Measurements from ENCODE around the gene CYBRD1.

DNA sequence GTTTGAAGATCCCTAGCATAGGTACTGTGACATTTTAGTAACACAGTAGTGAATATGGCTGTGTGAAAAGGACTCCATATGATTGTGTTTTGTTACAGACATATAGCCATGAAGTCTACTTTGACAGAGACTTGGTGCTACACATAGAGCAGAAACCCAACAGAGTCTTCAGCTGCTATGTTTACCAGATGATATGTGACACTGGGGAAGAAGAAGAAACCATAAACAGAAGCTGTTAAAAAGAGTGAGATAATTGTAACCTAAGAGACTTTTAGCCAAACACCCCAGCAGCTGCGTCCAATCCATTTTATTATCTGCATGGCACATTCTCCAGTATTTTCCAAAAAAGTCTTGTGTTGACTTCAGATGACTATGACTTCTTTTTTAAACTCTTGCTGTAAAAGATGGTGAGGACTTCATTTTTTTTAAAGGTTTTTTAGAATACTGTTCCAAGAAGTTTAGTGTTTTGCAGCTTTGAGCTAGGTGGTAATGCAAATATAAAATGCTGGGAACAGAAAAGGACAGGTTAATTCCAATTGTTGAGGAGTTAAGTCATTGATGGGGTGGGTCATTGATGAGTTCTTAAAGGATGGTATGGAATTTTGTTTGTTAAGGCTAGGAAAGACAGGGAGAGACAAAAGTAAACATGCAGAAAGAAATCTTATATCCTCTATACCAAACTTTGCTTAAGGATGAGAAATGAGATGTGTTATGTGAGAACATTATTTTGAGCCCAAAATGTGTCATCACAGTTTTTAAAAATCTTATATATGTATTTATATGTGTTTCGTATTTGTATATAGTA lies 41.2 kb upstream of the CYBRD1 start:
- PRO-cap: no peak

DNA sequence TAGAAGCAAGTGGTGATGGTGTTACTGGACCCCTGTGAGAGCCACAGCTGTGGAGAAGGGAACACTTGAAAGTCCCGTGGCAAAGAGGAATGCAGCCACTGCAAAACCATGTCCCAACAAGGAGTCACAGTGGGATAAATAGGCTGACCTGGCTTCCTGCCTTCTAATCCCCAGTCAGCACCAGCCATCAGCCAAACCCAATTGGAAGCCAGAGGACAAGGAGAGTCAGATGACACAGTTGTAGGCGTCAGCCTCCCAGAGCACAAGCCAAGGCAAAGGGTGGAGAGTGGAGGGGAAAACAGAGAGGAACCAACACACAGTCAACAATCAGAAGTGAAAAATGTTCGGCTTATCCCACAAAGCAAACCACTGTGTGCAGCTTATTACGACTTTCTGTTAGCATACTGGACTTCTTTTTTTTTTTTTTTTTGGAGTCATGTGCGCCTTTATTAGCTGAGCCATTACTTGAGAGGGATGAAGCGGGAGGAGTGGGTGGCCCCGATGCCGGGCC lies 5.4 kb upstream of the CYBRD1 start:
- PRO-cap: no peak

DNA sequence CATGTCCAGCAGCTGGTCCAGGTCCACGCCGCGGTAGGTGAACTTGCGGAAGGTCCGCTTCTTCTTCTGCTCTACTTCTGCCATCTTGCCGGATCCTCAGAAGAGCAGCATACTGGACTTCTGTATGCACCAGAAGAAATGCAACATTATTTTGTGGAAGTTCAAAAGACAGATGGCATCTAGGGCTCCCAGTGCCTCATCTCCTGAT lies 4.7 kb upstream of the CYBRD1 start:
- PRO-cap: no peak

DNA sequence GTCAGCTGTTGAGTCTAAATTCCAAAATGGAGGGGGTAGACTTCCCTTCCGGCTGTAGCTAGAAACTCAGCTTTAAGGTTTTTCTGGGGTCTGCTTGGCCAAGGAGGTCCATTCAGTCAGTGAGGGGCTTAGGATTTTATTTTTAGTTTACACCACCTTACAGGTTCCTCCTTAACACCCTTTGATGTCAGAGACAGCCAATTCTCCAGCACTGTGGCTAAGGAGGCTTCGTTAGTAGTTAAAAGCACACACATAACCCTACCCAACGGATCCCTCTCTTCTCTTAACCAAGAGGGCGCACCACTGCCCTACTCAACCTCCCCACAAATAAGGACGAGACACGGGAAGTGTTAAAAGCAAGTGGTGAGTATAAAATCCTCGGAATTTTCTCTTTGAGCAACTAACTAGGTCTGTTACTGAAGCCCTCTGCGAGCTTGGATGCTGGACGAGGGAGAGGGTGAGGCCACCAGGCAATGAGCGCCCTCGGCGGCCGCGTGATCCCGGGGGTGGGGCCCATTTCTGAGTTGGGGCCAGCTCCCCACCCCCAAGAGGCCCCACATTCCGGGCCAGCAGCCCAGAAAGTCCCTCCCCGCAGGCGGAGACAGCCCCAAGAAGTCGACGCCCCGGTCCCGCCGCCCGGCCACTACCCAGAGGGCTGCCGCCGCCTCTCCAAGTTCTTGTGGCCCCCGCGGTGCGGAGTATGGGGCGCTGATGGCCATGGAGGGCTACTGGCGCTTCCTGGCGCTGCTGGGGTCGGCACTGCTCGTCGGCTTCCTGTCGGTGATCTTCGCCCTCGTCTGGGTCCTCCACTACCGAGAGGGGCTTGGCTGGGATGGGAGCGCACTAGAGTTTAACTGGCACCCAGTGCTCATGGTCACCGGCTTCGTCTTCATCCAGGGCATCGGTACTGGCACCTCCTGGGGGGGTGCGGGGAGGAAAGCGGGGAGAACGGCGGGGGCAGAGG lies at the start of gene CYBRD1:
CYBRD1 (plus strand) TSS at position 640 of the 964 bp plus-strand sequence.
- PRO-cap: bidirectional peak, plus-strand start at position 643 of the sequence, minus-strand start at position 459 of the sequence

GRCh38 chr2:172096276-172097058 lies 6.2 kb downstream of the DLX2 start:
- PRO-cap: no peak

GRCh38 chr2:172106058-172107009 lies 3.6 kb upstream of the DLX2 start:
- PRO-cap: no peak

GRCh38 chr2:172280636-172281190 lies 146.7 kb upstream of the ITGA6 start:
- PRO-cap: no peak

DNA sequence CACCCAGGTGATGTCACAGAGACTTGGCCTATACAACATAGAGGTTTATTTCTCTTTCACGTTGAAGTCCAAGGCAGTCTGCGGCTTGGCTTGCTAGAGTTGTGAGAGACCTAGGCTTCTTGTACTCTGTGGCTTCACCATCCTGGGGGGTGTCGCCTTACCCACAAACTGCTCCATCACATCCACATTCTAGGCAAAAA lies 121.8 kb upstream of the ITGA6 start:
- PRO-cap: no peak

DNA sequence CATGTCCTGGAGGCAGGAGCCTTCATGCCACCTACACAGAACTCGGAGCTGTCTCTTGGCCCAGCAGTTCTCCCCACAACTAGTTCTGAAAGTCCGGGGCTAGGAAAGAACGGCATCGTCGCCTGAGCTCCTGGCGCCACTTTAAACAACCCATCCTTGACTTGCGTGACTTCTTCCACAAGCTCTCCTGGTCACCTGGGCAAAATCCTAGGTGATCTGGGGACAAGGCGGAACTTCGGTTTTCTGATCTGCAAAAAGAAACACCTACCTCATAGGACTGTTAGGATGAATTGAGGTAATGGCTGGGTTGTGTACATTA lies 667 bp upstream of the ITGA6 start:
- PRO-cap: no peak

- PRO-cap: no peak
These were observed 5.8 kb downstream of the ITGA6 start for GRCh38 chr2:172433056-172433644.

DNA sequence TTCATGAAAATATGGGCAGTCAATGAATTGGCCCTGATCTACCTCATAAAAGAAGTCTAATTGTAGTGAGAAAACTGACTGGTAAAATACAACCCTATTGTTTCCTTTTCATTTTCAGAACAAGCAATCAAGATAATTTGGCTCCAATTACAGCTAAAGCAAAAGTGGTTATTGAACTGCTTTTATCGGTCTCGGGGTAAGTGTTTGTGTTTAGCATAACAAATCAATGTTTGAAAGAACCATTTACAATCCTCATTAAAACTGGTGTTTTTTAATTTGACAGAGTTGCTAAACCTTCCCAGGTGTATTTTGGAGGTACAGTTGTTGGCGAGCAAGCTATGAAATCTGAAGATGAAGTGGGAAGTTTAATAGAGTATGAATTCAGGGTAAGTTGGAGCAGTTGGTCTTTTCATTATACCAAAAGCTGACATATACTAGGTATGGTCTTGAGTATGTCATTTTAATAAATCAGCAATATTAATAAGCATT lies 60.5 kb downstream of the ITGA6 start:
- PRO-cap: no peak

GRCh38 chr2:172497853-172498335 lies 58.0 kb upstream of the PDK1 start:
- PRO-cap: no peak

- PRO-cap: no peak
These were observed 23.2 kb downstream of the PDK1 start for GRCh38 chr2:172578919-172579611.

- PRO-cap: no peak
These were observed 642 bp downstream of the RAPGEF4 start for GRCh38 chr2:172736236-172736738.

GRCh38 chr2:172836274-172836920 lies 100.8 kb downstream of the RAPGEF4 start:
- PRO-cap: bidirectional peak, plus-strand start at chr2:172836734, minus-strand start at chr2:172836429

DNA sequence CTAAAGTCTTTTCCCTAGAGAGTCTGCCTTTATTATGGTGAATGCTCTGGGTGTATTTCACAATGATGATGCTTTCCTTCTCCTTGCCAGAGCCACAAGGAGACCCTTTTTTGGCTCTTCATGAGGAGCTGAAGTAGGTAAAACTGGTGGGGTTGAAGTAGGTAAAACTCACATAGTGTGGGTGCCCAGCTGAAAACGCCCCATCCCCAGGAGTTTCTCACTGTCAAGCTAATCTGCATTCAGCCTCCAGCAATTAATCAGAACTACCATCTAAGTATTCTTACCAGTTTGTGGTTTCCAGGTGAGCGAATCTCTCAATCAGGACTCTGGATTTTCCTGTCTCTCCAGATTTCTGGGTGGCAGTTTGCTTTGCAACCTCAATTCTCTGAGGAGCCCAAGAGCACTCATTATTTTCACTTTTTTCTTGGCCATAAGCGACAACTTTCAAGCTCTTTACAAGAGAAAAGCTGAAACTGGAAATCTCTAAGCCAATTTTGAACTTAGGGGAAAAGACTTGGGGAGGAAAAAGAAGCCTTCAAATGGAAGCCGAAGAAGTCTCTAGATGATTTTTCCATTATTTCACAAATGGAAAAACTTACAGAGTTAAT lies 121.6 kb upstream of the MAP3K20 start:
- PRO-cap: no peak

DNA sequence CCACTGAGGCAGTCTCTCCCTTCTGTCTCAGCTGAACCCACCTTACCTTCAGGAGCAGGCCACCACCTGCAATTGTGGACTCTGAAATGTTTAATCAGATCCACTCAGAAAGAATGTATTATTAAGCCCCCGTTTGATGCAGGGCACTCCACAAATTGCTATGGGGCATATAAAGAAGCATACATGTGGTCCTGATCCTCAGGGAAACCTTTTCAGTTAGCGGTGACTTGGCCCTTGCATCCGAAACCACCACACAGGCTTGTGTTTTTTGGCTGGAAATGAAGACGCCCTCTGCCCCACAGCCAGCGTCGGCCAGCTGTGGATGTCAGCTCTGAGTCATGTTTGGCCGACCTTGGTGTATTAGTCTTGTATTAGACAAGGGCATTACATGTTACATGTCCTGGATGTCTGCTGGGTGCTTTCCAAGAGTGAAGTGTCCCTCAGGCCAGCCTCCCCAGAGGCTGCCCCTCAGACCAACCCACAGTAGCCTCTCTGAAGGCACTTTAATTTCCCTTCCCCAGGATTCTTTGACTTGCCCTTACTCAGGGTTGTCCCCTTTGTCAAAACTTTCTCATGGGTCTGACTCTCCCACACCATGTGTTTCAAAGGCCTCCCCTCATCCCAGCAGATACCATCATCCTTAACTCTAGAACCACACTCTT lies 107.5 kb upstream of the MAP3K20 start:
- PRO-cap: no peak

DNA sequence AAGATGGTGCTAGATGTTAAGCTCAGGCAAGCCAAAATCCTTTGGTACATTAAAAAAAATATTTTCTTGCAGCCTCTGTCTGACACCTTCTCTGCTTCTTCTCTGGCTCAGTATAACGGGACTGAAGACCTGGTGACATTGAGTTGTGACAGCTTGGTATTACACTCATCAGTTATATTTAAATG lies 75.7 kb upstream of the MAP3K20 start:
- PRO-cap: no peak

- PRO-cap: unidirectional peak, plus-strand start at chr2:173027978
These were observed 47.9 kb upstream of the MAP3K20 start for GRCh38 chr2:173027746-173028163.

DNA sequence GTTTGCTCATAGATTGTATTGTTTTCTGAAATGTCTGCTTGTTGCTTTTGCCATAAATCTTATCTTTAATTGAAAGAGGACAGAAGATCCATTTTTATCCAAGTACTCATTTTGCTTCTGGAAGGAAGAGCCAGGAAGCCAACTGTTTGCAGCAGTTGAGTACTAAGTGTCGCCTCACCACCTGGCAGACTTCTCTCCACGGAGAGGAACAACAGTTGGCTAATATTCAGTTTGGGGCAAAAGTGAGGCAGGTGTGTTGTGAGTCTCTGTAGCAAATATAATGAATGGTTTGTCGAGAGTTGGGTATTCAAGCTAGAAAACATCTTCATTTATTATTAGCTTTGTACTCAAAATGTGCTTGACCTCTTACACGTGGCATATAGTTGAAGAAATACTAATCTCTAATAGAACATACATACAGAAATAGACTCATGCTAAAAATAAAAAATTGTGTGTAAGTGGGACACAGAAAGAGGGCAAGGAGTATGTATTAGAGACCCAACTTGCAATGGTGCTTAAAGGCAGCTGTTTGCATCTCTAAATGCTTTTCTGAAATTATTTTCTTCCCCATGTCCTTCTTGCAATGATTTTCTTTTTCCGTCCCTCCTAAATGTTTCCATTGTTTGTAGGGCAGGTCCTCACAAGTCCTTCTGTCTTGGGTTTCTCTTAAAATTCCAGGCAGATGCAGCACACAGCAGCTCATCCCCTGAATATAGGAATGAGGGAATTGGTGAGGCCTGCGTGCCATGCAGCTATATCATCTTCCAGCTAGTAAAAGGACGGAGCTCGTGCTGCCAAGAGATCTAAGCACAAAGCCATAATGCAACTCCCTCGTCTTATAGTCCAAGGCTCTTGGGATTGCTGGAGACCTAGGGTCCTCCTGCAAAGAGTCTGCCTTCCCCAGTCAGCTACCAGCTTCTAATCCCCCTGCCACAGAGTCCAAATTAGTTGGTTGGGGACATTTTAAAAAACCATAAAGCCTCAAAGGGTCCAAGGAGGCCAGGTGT lies 44.8 kb upstream of the MAP3K20 start:
- PRO-cap: no peak